Thyroid gland (tissue), 7 donors: ENCODE measurements around a stretch of chr7.

- PRO-cap, 2 experiments, result no peak in any of the 2 experiments
- RAMPAGE, long total RNA, 5 experiments, result no peak in any of the 5 experiments
Observed at GRCh38 chr7:138755670-138756263, 42.0 kb upstream of the TMEM213 start.

DNA sequence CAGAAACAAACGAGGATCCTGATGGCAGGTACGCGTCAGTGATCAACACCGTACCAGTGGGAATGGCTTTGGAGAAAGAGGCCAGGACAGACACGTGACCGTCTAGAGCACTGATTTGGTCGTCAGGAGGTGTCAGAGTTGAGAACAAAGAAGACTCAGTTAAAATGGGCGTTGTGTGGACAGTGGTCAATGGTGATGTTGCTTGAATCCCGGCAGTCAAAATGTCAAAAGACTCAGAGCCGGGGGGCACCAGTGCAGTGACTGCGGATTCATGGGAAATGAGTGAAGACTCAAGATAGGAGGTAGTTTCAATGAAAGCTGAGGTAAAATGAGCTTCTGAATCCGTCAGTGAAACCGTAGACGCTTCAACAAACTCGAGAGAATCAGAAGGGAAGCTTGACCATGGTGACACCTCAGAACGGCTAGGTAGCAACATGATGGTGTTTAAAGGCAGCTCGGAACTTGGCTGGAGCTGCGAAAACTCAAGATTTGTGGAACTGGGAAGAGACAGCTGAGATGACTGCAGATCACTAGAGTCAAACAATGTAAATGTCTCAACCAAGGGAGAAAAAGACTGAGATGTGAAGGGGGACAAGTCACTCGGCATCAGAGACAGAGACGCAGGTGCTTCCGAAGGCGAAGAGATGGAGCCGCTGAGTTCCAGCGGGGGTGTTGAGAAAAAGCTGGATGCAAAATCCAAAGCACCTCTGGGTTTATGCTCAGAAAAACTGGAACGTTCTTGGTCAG lies 63.9 kb downstream of the KIAA1549 start:
- PRO-cap, 2 experiments, result no peak in any of the 2 experiments
- RAMPAGE, long total RNA, 5 experiments, result no peak in any of the 5 experiments

- PRO-cap, 2 experiments, result no peak in any of the 2 experiments
- RAMPAGE, long total RNA, 5 experiments, result no peak in any of the 5 experiments
Observed at GRCh38 chr7:138979438-138980435, 1.5 kb downstream of the KIAA1549 start.

GRCh38 chr7:139041617-139042296 lies 5.9 kb upstream of the ZC3HAV1L start:
- PRO-cap, 2 experiments, result no peak in any of the 2 experiments
- RAMPAGE, long total RNA, 5 experiments, result no peak in any of the 5 experiments

DNA sequence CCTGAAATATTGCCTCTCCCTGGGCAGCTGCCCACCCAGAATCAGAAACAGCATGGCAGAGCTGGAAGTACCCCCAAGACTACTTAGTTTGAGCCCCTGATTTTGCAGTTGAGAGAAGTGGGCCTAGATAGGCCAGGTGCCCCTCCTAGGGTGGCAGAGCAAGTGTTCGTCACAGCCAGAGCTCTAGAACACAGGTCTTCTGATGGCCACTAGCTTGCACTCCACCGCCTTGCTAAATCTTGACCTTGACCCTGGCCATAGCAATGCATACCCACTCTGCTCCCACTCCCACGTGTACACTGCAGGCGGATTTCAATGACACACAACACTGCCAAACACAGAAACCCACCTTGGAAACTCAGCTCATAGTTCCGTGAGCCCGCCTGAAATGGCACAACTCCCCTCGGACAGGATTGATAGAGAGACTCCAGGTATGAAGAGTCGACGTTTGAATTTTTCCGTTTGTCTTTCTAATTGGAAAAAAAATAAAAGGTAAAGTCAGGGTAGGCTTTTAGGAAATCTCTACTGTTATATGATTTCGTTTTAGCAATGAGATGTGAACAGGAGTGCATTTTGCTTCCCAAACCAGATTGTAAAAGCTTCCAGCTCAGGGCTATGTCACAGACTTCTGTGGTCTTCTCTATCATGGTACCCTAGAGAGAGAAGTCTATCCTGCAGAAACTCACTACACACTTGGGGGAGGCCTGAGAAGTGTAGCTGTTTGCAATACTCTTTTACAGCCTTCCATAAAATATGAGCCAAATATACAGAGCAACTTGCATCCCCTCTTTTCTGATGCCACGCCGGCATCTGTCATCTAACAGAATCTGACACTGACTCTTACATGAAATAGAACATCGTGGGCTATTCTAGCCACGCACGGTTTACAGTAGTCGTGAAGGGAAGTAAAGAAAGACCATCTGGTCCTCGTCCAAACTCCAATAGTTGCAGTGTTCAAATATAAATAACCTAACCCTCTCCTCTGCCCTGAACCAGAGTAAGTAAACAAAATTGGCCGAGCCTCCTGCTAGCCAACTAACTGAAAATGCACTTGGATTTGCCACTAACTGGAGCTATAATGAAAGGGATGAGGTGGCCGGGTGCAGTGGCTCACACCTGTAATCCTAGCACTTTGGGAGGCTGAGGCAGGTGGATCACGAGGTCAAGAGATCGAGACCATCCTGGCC lies 29.1 kb upstream of the ZC3HAV1L start:
- PRO-cap, 2 experiments, result no peak in any of the 2 experiments
- RAMPAGE, long total RNA, 5 experiments, result no peak in any of the 5 experiments

GRCh38 chr7:139096913-139097440 lies 12.5 kb downstream of the ZC3HAV1 start:
- PRO-cap, 2 experiments, result no peak in any of the 2 experiments
- RAMPAGE, long total RNA, 5 experiments, result no peak in any of the 5 experiments

GRCh38 chr7:139361621-139362145 lies 2.0 kb downstream of the LUC7L2 start:
- PRO-cap, 2 experiments, result no peak in any of the 2 experiments
- RAMPAGE, long total RNA, 5 experiments, result no peak in any of the 5 experiments

DNA sequence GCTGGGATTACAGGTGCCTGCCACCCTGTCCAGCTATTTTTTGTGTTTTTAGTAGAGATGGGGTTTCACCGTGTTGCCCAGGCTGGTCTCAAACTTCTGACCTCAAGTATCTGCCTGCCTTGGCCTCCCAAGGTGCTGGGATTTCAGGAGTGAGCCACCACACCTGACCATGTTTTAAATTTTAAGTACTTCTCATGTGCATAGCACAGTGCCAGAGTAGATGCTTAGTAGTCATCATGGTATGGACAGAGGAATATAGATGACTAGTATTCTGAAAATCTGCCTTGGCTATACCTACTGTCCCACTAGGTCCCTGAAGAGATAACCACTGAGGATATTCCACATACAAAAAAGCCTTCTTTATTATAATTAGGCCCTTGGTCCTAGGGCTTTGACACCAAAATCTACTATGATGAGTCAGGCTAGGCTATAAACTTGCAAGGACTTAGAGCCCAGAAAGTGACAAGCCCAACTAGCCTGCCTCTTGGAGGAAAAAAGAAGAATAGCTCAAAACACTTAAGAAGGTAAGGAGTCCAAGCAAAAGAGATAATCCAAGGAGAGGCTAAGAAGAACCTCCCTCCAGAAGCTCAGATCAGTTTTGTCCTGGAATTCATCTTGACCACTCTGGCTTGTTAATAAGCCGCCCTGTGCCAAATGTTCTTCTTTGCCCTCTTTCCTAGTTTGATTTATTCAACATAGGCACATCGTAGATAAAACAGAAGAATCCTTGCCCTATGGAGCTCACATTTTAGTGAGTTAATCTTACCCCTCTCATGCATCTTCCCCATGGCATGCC lies 34.1 kb downstream of the LUC7L2 start:
- PRO-cap, 2 experiments, result no peak in any of the 2 experiments
- RAMPAGE, long total RNA, 5 experiments, result no peak in any of the 5 experiments

GRCh38 chr7:139452729-139453332 lies 30.6 kb downstream of the KLRG2 start:
- PRO-cap, 2 experiments, result no peak in any of the 2 experiments
- RAMPAGE, long total RNA, 5 experiments, result no peak in any of the 5 experiments

DNA sequence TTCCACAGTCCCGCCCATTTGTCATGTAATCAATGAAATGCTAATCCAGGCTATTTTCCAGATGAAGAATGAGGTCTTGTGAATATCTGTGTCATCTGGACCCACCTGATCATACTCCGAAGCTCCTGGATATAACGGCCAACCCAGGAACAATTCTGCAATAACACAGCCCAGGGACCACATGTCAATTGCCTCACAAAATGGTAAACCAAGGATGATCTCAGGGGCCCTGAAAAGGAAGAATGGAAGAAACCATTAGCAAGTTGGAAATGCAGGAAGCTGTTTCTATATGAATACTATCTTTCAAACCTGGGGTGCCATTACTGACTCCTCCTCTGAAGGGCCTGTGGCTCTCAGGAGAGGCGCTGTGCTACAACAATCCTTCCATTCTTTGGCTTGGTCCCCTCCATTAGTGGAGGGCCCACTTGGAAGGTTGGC lies 108.0 kb downstream of the CLEC2L start:
- PRO-cap, 2 experiments, result no peak in any of the 2 experiments
- RAMPAGE, long total RNA, 5 experiments, result no peak in any of the 5 experiments

- PRO-cap, 2 experiments, result no peak in any of the 2 experiments
- RAMPAGE, long total RNA, 5 experiments, result no peak in any of the 5 experiments
Observed at GRCh38 chr7:139714366-139715391, 63.1 kb downstream of the HIPK2 start.

- PRO-cap, 2 experiments, result no peak in any of the 2 experiments
- RAMPAGE, long total RNA, 5 experiments, result no peak in any of the 5 experiments
Observed at GRCh38 chr7:139715841-139716438, 61.9 kb downstream of the HIPK2 start.

- PRO-cap, 2 experiments, result peak in 1 of 2 experiments; most common plus-strand start chr7:139721016 (in 1)
- RAMPAGE, long total RNA, 5 experiments, result no peak in any of the 5 experiments
Observed at GRCh38 chr7:139719922-139721235, 57.4 kb downstream of the HIPK2 start.

GRCh38 chr7:139725828-139727054 lies 51.6 kb downstream of the HIPK2 start:
- PRO-cap, 2 experiments, result no peak in any of the 2 experiments
- RAMPAGE, long total RNA, 5 experiments, result no peak in any of the 5 experiments

GRCh38 chr7:139767833-139768785 lies 9.7 kb downstream of the HIPK2 start:
- PRO-cap, 2 experiments, result no peak in any of the 2 experiments
- RAMPAGE, long total RNA, 5 experiments, result no peak in any of the 5 experiments

DNA sequence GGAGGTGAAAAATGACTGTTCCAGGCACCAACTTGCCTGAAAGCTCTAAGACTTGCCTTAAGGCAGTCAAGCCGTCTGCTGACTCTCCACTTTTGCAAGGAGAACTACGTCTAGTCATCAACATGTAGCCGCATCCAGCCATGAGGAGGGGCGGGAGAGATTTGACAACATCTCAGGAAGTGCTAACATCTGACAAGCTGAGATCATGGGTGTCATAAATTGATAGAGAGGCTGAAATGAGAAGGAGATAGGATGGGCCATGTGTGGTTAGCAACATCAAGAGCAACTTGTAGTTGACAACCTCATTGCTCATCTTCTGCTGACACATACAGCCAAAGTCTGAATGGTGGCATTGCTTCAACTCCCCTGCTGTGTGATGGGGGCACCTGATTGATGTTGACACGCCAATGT lies 8.9 kb upstream of the TBXAS1 start:
- PRO-cap, 2 experiments, result no peak in any of the 2 experiments
- RAMPAGE, long total RNA, 5 experiments, result no peak in any of the 5 experiments

DNA sequence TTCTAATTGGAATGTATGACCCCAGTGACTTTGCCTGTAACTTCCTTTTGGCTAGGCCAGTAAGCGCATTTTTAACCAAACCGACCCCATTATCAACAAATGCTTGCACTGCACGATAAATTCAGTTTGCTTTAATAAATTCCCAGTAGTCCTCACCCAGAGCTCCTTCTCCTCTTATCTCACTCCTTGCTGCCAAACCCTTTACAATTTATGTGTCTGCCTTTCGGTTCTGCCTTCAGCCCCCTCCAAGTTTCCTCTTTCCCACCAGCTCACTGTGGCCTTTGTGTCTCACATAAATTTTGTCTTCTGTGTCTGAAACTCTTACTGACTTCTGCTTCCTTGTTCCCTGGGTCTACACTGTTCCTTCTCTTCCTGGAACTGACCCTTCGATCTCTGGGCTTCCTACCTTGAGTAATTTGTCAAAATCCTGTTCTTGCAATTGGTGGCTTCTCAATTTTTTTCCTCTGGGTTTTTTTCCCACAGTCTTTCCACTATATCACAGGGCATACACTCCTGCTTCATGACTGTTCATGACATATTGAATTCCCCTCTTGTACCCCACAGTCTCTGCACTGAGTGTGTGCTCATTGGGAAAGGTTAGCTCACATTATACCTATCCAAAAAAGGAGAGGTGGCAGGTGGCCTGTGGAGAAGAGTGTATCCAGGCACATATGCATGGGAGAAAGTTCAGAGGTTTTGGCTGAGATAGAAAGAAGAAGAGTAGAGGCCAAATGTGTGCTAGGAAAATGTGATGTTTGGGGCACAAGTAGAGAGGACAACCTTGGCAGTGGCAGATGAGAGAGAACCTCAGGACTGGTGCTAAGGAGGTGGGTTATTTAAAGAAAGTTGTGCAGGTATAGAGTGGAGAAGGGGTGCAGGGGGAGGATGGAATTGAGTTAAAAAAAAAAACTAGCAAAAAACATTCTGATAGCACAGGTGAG lies 59.2 kb downstream of the TBXAS1 start:
- PRO-cap, 2 experiments, result no peak in any of the 2 experiments
- RAMPAGE, long total RNA, 5 experiments, result no peak in any of the 5 experiments

DNA sequence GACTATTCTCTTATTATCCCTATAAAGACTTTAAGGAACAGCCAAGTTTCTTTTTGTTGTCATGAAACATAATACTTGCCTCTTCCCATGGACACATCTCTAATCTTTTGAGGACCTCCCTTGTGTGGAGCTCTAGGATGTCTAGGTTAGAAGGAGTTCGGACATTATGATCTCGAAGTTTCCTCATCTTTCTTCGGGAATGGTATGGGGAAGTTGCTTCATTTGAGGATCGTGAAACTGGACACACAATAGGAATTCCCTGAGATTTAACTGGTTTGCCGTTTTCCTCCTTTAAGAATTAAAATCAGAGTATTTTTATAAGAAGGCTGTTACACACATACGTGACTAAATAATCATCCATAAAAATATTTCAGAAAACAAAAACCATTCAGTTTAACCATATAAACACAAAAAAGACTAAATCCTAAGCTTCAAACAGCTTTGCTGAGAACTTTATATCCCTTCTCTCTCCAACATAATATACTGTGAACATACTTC lies 39.2 kb upstream of the PARP12 start:
- PRO-cap, 2 experiments, result no peak in any of the 2 experiments
- RAMPAGE, long total RNA, 5 experiments, result no peak in any of the 5 experiments

- PRO-cap, 2 experiments, result no peak in any of the 2 experiments
- RAMPAGE, long total RNA, 5 experiments, result no peak in any of the 5 experiments
Observed at GRCh38 chr7:140110667-140111476, 48.1 kb upstream of the PARP12 start.

GRCh38 chr7:140222826-140223348 lies 46.1 kb upstream of the KDM7A start:
- PRO-cap, 2 experiments, result no peak in any of the 2 experiments
- RAMPAGE, long total RNA, 5 experiments, result no peak in any of the 5 experiments